ENCODE results near the gene H2AP.

DNA sequence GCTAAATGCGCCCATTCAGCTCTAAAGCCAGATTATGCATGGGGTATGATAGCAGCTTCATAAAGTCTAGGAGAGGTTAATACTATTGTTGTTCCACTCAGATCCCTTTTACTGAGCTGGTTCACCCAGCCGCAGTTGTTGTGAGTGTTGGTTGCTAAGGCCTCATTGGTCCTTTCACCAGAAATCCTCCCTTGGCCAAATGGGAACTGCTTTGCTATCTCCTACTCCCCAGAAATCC is 266.0 kb upstream of the FTHL17 start:
- PRO-cap = no peak

GRCh38 chrX:31670077-31670690 is 598.3 kb upstream of the FTHL17 start:
- PRO-cap = no peak

DNA sequence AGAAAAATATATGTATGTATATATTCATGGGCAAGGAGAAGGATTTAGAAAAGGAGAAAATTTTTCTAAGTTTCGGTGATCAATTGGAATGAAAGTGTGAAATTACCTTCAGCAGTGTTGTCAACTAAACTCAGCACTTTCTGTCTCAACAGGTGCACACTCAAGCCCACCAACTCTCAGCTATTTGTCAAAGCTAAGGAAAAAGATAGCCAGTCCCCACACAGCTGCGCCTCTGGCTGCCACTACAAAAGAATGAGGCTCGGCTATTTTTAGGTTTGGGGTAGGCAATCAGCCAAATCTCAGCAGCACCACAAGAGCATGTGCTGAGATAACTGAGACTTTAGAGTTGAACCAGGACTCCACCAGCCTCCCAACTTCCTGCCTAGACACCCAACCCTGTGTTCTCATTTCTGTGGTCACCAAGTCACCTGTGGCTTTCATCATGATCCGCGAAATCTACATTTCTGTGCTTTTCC is 28.1 kb downstream of the DMD start:
- PRO-cap = no peak

GRCh38 chrX:33741855-33742345 is 390.2 kb downstream of the FAM47A start:
- PRO-cap = no peak

- PRO-cap = no peak
These were observed 1.3 kb downstream of the TMEM47 start for GRCh38 chrX:34655478-34656588.

DNA sequence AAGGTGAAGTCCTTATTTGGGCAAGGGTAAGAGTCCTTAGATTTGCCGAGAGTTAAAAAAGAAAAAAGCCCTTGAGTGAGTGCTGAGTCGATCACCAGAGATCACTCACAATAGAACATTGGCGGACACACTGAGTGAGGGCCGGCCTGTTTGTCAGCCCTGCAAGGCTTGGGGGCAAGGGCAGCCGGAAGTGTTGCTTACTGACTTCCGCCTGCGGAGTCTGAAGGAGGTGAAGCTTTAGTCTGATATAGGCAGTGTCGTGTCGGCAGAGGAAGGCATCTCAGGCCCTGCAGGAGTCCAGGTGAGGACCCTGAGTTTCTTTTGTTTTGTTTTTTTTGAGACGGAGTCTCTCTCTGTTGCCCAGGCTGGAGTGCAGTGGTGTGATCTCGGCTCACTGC is 409 bp downstream of the MAGEB16 start:
- PRO-cap = no peak

GRCh38 chrX:36963937-36964256 is 44.3 kb upstream of the FAM47C start:
- PRO-cap = no peak

GRCh38 chrX:37781237-37782468 is 1.8 kb downstream of the CYBB start:
- PRO-cap = no peak

- PRO-cap = no peak
These were observed at the start of gene H2AP for GRCh38 chrX:37990704-37990993. H2AP (plus strand) TSS chrX:37990779.

DNA sequence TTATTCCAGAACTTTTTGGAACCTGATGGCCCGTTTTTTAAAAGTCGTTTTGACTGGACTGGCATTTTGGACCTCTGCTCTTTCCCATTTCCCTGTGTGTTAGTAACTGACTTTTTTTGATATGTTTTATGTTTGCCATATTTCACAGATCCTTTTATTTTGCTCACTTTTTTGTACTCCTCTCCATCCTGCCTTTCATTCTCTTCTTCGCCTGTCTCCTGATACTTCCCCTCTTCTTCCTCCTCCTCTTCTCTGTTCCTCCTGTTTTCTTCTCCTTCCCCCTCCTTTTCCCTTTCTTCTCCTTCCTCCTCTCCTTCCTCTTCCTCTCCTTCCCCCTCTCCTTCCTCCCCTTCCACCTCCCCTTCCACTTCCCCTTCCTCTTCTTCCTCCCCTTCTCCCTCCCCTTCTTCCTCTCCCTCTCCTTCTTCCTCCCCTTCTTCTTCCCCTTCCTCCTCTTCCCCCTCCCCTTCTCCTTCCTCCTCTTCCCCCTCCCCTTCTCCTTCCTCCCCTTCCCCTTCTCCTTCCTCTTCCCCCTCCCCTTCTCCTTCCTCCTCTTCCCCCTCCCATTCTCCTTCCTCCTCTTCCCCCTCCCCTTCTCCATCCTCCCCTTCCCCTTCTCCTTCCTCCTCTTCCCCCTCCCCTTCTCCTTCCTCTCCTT is 41.6 kb downstream of the RPGR start:
- PRO-cap = no peak

GRCh38 chrX:38347235-38347598 is 5.2 kb upstream of the OTC start:
- PRO-cap = no peak

GRCh38 chrX:38806794-38807407 is 5.6 kb downstream of the MID1IP1 start:
- PRO-cap = no peak

GRCh38 chrX:38817123-38817448 is 15.8 kb downstream of the MID1IP1 start:
- PRO-cap = no peak

DNA sequence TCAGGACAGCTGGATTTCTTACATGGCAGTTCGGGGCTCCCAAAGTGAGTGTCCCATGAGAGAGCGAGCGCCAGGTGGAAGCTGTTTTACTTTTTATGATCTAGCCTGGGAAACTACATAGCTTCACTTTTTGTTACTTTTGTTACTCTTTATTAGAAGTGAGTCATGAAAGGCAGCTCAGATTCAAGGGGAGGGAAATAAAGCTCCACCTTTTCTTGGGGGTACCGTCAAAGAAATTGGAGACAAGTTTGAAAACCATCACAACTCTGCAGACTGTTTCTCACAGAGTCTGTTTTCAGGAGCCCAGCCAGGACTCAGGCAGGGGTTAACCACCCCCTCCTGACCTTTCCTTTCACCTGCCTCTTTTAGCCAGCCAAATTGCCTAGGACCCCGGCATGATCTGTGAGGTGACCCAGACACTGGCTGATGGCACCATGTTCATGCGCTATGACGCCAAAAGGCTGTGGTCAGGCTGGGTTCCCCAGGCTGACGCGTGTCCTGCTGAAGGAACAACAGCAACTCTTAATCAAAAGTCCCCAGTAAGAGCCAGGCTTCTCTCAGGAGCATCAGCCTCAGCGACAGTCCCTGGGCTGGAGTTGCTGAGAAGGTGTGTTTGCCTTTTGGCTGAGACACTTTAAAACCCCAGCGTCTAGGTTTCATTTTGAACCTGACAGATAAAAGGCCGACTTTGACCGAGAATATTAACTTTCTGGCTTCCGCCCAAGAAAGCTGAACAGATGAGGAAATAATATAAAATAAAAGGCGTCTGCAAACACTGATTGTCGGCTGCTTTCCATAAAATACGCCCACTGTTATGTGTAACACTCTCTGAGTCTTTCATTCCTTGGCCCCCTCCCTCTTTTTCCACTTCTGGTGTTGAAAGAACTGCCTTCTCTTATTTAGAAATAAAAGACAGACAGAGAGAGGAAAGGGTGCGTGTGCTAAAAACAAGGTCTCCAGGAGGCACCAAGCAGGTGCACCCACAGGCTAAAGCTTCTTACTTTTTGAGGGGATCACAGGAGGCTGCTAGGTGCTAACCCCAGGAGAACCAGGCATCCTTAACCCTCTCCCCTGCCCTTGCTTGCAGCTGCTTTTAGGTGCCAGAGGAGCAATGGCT is 373.5 kb downstream of the MID1IP1 start:
- PRO-cap = no peak

DNA sequence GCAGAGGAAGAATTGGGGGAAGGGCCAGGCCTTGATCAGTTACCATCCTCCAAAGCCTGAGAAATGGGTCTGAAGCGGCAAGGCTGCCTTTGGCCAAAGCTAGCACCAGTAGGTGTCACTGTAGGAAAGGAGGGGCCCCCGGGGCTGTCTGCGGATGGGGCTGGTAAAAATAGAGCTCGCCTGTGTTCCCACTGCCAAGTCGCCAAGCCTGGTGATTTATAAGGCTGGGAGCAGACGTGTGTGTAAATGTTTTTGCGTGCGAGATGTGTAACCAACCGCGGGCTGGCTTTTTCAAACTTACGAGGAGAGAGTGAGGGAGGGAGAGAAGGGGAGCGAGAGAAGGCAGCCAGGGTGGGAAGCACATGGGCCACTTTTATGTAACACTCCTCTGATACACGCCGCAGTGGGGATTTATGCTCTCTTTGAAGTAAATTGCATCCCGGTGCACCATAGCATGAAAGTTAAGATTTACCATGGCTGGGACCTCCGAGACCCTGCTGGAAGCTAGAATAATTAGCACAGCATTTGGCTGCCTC is 366.9 kb downstream of the BCOR start:
- PRO-cap = no peak

- PRO-cap = no peak
These were observed 300.4 kb downstream of the BCOR start for GRCh38 chrX:39797287-39797749.

DNA sequence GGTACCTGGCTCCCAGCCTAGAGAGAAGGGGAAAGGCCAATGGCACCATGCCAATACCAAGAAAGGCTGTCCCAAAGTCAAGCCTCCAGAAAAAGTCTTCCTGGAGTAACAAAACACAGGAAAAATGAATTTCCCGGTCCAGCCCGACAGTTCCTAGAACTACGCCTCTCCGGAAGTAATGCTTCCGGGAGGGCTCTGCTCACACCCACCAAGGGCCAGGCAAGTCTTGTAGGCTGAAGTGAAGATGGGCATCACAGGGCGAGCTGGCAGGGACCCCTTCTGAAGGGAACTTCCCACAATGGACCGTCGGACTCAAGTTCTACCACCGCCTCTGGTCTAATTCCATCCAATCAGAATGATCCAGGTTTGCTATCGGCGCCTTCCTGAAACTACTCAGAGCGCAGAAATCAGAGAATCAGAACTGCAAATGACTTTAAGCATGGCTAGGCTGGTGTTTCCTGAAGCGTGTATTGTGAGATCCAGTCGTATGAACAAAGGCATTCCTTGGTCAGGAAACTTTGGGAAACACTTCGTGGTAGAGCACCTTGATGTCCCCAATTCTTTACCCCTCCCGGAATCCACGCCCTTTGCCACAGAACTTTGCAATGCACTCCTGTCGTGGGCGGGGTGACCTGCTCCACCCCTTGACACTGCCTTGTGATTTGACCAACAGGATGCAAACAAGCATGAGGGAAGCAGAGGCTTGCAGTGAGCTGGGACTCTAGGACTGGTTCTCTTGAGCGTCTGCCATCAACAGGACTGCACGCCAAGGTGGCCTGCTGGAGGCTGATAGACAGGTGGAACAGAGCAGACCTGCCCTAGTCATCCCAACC is 127.8 kb downstream of the BCOR start:
- PRO-cap = no peak

GRCh38 chrX:40048842-40049782 is 48.6 kb downstream of the BCOR start:
- PRO-cap = no peak

DNA sequence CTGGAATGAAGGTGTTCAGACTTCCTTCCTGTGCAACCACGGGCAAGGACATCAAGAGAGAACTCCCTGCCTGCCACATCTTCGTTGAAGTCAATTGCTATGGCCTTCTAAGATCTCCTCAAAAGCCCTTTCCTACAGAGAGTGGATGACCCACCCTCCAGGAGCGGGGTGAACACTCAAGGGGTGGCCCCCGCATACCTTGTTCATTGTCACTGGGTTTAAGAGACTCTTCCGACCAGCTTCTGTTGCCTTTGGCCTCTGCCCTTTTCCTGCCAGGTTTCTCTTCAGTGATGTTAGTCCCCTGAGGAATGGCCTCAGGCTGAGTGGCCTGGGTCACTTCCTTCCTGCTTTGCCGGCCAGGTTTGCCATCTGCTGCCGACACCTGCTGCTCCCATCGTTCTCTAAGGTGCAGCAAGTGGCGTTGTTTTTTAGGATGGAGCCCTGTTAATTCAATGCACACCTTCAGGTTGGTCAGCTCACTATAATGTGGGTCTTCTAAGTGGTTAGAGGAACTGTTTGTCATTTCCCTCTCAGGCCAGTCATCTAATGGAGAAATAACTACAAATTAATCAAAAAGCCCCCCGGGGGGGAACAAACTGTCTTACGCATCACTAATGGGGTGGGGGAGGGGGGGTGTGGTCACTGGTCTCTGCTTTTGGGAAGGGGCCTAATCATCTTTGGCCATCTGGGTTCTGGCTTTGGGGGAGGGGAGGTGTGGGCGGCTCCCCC is 34.2 kb downstream of the BCOR start:
- PRO-cap = no peak

GRCh38 chrX:40085703-40086578 is 11.8 kb downstream of the BCOR start:
- PRO-cap = no peak